Measurements from ENCODE around the genes AIFM1, RAB33A, ZNF280C, RBMX2, IGSF1, FRMD7, RAP2C and GPC4.

GRCh38 chrX:130015760-130016365 is 33.4 kb downstream of the BCORL1 start:
- RRBS: 93% methylated on average over 3 of the region's 19 CpGs

GRCh38 chrX:130059992-130061143 is 49.9 kb downstream of the ELF4 start:
- RRBS: 1% methylated on average over 51 of the region's 103 CpGs

DNA sequence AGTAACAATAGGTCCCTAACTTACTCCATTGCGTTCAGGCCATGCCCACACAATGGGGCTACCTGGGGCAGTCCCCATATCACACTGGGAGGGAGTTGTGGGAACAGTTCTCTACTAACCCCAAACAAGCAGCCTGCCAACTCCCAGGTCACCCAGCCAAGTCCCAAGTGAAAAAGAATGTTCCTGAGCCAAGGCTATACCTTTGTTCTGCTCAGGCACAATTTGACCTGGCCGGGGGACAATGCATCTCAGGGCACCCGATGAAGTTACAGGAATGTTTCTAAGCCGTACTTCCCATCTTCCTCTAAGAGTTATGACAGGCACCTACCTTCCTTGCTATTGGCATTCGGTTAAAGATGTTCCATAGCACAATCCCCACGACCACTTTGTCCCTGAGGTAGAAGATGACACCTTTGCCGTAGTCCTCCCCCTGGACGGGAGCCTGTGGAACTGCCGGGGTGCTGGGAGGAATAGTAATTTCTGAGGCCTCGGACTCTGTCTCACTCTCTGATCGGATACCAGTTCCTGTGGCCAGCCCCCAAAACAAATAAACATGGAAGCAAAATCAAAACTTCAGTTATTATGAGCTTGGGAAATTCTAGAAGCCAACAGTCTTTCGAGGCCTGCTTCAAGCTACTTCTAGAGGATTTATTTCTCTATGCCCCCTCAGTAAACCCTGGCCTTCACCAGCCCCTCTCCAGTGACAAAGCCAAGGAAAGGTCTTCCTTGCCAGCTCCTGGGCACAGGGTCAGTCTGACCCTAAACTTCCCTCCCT is 19.5 kb upstream of the ELF4 start:
- RRBS: no CpG with 5 or more reads among the region's 12 CpGs

DNA sequence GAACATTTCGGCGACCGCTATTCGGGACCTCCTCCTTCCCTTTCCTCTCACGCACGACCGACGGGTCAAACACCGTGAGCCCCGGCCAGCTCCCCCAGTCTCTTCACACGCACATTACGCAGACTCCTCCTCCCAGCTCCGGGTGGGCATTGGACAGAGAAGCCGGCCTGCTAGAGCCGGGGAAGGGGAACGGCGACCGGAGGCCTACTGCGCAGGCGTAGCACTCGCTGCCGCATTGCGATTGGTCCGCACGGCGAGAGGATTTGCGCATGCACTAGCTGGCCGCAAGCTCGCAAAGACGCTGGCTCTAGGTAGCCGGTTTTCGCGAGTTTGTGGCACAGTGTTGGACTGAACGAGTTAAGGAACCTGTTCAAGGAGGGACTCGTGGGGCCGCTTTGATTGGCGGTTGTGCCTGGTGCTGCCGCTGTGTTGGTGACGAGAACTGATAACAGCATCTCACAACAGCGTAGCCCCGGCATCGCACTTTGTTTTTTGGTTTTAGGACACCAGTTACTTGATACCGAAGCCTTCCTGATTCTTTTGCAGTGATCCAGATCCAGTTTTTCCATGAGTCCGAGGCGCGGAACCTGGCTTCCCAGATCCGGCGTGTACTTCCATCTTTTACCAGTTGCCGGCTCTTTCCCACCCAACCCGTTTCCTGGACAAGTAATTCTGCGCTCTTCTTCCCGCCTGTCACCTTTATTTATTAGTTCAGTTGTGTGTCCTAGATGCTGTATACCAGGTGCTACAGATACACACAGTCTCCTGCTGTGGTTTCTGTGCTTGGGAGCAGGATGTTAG is at the start of gene AIFM1:
TSS of gene AIFM1 (minus strand) at position 191 of the 801 bp plus-strand sequence.
- RRBS: under 1% methylated on average over 13 of the region's 52 CpGs

GRCh38 chrX:130171574-130172098 is at the start of gene RAB33A:
Gene RAB33A (plus strand): TSS chrX:130171962.
- RRBS: 2% methylated on average over 22 of the region's 51 CpGs

- RRBS: 1% methylated on average over 15 of the region's 73 CpGs
Observed at GRCh38 chrX:130267955-130269223, at the start of gene ZNF280C. Gene ZNF280C (minus strand): TSS chrX:130268899.

DNA sequence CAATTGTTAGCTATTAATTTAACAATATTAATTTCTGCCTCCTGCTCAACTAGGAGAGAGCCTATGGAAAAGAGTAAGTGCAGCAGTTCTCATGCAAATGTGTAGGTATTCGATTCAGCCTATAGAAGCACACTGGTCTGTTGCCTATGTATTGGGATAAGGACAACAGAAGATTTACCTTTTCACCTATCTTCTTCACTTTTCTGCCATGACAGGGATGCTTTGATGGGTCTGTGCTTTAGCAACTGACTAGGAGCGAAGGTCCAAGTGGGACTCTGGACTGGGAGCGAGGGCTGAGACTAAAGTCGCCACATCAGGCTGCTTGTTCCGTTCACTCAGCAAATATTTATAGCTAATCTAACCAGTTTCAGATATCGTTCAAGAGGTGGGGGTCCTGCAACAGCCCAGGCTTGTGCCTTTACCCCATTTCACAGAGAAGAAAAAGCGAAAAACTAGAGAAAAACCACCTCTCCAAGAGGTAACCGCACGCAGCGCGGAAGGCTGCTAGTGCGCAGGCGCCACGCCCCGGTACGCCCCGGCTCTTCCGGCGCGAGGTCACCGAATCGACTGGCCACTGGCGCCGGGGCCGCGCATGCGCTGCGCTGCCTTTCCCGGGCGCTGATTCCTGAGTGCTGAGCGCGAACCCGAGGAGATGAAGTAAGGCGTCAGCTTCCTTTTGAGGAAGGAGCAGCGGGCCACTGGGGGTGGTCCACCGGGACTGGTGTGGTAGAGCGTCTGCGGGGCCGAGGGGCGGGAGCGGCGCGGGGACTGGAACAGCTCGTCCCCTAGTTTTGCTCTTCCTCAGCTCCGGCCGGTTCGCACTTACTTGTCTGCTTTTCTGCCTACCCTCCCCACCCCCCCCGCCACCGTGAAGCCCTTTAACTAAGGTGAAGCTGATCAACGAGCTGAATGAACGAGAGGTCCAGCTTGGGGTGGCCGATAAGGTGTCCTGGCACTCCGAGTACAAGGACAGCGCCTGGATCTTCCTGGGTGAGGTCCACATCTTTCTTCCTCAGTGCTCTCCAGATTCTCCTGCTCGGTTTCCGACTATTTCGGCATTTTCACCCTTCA is at the start of gene RBMX2:
TSS of gene RBMX2 (plus strand) at position 607 of the 1,071 bp plus-strand sequence.
- RRBS: 0% methylated on average over 4 of the region's 57 CpGs

DNA sequence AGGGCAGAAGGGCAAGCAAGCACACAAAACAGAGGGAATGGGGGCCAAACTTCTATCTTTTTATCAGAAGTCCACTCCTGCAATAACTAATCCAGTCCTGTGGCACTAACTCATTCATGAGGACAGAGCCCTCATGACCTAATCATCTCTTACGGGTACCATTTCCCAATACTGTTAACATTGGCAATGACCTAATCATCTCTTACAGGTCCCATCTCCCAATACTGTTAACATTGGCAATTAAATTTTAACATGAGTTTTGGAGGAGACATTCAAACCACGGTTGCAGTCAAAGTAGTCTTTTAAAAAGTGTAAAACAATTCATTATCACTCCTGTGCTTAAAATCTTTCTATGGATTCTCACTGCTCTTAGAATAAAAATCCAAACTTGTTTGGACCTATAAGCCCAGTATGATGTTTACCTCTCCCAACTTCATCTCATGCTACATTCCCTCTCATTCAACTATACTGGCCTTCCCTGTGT is 71.9 kb downstream of the ENOX2 start:
- RRBS: no CpG with 5 or more reads among the region's 2 CpGs

DNA sequence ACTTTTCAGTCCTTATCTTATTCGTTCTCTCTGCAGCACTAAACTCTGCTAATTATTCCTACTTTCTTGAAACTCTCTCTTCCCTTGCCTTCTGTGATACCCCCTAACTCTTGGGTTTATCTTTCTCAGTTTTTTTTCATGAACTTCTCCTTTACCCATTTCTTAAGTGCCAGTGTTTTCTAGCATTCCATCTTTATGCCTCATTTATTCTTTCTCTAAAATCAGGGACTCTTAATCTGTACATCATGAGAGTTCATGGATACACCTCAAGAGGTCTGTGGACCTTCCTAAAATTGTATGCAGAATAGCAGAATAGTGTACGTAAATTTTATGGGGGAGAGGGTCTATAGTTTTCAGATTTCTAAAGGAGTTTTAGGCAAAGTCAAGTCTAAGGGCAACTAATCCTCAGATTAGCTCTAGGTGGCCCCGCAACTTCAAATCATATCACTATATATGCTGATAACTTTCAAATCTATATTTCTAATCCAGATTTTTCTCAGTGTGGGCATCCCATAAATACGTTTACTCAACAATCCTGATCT is 60.3 kb downstream of the ENOX2 start:
- RRBS: no CpG with 5 or more reads among the region's 4 CpGs

DNA sequence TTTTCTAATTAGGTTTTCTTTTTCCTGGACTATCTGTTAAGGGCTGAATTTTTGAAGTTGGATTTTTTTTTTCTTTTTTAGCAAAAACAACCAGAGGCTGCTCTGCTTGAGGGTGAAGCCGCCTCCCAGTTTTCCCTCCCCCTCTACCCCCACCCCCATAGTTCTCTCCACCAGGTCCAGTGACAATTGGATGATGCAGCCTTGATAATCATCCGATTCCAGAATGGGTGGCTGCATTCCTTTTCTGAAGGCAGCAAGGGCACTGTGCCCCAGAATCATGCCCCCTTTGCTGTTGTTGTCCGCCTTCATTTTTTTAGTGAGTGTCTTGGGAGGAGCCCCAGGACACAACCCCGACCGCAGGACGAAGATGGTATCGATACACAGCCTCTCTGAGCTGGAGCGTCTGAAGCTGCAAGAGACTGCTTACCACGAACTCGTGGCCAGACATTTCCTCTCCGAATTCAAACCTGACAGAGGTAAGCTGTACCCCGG is 23.3 kb downstream of the ARHGAP36 start:
- RRBS: no CpG with 5 or more reads among the region's 12 CpGs

DNA sequence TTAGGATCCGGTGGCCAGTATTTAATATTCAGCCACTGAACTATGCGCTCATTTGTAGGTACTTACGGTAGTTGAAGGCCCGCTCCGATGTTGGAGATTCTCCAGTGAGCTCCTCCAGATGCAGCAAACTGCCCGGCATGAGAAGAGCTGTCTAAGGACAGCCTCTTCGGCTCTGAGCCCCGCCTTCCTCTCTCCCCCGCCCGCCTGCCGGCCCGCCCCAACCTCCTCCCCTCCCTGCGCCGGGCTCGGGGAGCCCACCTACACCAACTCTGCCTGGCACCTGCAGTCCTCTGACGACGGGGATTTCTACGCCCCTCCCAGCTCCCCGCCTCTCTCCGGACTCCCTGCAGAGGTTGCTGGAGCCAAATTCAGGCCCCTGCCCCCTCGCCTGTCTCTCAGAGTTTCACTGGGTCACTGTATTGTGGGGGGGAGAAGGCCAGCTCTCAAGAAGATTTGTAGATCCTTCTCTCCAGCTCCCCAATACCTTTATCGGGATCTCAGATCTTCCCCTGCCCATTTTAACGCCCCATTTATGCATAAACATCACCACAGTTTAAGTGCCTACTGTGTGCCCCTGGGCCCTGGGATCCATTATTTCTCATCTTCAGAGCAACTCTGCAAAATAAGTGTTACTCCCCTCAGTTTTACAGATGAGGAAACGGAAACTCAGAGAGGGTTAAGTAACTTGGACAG is at the start of gene IGSF1:
TSS of gene IGSF1 (minus strand) at position 159 of the 693 bp plus-strand sequence.
- RRBS: 2% methylated on average over 9 of the region's 24 CpGs

GRCh38 chrX:132127592-132128028 is at the start of gene FRMD7:
Gene FRMD7 (minus strand): TSS chrX:132128020.
- RRBS: no CpG with 5 or more reads among the region's 5 CpGs

DNA sequence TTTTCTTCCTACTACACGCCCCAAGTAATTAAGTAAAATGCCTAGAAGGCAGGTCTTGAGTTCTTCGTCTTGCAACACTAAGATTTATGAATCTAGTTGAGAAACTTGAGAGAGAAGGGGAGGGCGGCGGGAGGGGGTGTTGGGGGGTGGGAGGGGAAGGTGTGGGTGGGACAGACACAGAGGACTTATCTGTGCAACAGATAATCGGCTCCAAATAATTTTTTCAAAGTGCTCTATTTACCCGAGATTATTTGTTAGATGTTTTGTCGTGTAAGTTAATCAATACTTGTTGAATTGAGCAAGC is 2.9 kb downstream of the RAP2C start:
- RRBS: no CpG with 5 or more reads among the region's 7 CpGs

DNA sequence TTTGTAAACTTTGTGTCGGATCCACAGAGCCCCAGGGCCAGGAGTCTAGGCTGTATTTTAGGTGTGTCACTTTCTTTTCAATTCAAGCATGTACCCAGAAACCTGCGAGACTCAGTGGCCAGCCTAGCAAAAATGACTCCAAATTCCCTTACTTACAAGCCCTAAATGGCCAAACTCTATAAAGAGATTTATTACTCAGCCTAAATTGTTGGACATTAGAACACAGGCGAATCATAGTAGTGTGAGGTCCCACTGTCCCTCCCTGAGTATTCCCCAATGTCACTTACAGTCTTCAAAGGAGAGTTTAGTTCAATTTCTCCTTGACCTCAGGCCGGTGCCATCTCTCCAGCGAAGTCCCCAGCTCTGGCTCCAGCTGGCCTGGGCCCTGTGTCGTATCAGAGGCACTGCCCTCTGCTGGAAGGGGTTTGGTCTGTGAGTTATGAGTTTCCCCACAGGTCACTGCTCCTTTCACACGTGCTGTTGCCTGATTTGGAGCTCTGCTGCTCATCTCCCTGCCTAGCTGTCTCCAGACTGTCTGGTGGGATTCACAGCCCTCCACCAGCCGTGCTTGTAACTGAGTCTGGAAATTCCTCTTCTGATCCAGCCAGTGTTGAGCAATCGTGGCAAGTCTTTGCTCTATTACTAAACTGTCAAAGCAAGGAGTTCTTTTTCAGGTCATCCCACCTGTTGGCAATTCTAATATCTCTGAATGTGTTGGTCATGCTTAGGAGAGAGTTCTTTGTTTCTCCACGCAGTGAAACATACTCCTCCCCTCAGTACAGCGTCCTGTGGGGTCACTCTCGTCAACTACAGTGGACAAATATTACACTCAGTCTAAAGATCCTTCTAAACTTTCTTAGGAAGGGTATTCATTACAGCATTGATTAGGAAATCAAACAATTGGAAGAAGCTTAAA is at the start of gene RAP2C:
TSS of gene RAP2C (minus strand) at position 365 of the 916 bp plus-strand sequence.
- RRBS: no CpG with 5 or more reads among the region's 12 CpGs

GRCh38 chrX:133415017-133416167 is at the start of gene GPC4:
Gene GPC4 (minus strand): TSS chrX:133415489.
- RRBS: under 1% methylated on average over 24 of the region's 123 CpGs

DNA sequence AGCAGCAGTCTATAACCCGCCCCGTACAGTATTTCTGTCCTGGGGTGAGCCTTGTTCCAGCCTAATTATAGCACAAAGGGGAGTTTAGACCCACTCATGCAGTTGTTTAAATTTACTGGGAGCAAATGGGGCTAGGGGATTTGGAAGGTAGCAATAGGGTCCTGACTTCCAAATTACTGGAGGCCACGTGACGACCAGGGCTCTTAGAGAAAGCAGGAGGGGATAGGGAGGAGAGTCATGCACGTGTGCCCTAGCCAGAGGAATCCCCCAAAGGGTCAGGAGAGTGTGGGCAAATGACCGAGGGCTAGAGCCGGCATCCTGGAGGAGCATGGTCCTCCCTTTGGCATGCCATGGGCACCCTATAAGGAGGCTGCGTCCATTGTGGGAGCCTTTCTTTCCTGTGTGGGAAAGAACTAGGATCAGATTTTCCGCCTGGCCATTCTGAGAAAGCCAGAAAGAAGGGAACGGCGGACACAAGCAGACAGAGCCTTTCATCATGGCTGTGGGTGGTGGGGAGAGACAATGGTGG is 25.5 kb upstream of the GPC4 start:
- RRBS: no CpG with 5 or more reads among the region's 11 CpGs

DNA sequence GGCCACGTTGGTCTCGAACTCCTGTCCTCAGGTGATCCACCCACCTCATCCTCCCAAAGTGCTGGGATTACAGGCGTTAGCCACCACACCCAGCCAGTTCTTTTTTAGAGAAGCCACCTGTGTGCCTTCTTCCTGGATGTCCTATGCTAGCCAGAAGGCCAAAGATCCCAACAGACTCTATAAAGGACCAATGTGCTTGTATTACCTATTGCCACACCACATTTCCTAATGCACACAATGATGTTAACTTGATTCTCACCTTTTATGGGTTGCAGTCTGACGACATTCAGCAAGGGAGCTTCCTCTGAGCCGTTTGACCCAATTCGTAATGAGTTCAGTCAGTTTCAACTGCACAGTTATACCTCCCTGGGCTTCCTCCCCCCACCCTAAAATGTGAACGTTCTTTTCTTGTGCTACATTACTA is 14.7 kb upstream of the GPC3 start:
- RRBS: no CpG with 5 or more reads among the region's 7 CpGs

DNA sequence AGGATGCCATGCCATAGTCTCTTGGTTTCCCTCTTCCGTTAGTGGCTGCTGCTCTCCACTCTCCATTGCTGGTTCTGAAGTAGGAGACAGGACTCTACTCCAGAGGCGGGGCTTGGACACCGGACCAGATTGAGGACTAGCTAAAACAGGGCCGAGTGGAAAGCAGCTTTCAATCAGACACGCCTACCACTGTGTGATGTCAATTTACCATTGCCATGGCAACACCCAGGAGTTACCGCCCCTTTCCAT is 88.7 kb upstream of the CCDC160 start:
- RRBS: no CpG with 5 or more reads among the region's 6 CpGs

GRCh38 chrX:134547867-134548878 is 88.2 kb downstream of the HPRT1 start:
- RRBS: no CpG with 5 or more reads among the region's 21 CpGs

GRCh38 chrX:134995922-134996530 is 5.2 kb downstream of the SMIM10 start:
- RRBS: no CpG with 5 or more reads among the region's 6 CpGs